ENCODE measurements around the gene GCAT.

DNA sequence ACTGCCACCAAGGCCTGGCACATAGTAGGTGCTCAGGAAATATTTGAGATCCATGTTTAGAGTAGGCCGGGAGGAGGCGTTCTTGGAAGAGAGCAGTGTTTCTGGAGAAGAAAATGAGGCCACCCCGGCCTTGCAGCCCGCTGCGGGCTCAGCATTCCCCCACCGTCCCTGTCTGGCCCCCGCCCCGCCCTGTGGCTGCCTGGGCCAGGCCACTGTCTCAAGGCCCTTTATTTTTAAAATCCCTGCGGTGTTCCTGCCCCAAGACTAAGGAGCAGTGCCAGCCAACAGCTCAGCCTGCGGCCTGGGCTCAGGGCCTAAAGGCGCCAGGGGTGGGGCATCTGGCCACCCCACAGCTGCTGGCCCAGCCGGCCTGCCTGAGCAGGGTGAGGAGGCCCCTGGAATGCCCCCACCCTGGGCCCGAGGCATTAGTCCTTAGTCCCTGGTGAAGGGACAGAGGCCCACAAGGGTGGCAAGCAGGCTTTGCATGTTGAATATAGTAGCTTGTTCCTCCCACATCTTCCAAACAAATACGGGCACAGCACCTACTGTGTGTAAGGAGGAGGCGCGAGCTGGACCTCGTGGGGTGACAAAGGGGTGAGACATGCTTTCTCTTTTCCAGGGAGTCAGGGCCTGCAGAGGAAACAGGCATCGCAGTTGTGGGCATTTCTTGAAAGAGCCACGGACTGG lies 13.3 kb upstream of the CDC42EP1 start:
- PRO-cap = no peak
- RAMPAGE, long total RNA = no peak

DNA sequence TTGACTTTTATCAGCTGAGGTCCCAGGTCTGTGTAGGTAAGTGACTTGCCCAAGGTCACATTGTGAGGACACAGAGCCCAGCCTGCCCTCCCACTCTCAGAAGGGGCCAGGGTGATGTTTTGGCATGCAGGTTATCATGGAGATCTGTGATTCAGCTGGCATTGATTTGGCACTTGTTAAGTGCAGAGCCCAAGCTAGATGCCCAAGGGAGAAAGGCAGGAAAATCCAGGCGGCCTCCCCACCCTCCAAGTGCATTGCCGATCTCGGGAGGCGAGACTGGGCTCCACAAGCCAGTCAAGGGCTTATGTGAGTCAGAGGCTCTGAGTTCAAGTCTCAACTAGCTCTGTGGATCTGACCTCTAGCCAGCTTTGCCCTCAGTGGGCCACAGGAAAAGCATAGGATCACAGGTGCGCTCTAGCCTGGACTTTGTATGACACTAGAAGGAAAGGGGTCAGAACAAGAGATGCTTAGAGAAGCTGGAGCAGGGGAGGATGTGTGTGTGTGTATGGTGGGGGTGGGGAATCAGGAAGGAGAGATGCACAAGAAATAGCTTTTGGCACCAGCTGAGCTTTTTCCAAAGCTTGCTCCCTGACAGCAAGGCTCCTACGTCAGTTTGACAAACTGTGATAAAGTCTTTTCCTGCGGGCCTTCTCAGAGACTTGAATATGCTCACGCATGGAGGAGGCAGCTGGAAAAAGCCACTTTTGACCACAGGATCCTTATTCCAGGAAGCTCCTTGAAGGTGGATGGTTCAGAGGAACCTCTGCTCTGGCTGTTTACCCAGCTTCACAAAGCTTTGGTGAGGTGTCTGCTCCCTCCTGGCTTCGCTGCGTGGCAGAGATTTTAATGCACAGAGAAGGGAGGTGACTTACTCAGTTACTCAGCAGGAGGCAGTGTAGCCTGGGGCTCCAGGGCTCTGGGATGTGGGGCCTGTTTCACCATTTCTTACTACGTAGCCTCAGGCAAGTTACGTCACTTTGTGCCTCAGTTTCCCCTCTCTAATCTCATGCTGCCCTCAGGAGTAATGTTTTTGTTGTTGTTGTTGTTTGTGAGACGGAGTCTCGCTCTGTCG lies 3.8 kb downstream of the CDC42EP1 start:
- PRO-cap = no peak
- RAMPAGE, long total RNA = no peak

DNA sequence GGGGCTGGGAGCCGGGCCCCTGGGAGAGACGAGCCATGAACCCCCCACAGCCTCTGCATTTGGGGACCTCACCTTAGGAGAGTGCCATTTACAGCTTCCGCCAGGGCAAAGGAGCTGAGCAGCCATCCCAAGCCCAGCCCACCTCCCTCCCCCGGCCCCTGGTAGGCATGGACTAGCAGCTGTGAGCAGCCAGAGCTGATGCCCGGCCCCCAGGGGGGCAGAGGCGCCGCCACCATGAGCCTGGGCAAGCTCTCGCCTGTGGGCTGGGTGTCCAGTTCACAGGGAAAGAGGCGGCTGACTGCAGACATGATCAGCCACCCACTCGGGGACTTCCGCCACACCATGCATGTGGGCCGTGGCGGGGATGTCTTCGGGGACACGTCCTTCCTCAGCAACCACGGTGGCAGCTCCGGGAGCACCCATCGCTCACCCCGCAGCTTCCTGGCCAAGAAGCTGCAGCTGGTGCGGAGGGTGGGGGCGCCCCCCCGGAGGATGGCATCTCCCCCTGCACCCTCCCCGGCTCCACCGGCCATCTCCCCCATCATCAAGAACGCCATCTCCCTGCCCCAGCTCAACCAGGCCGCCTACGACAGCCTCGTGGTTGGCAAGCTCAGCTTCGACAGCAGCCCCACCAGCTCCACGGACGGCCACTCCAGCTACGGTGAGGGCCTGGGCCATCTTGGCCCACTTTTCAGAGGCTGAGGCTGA lies 6.0 kb downstream of the CDC42EP1 start:
- PRO-cap = no peak
- RAMPAGE, long total RNA = no peak

GRCh38 chr22:37570076-37570906 lies 9.6 kb downstream of the LGALS2 start:
- PRO-cap = no peak
- RAMPAGE, long total RNA = no peak

DNA sequence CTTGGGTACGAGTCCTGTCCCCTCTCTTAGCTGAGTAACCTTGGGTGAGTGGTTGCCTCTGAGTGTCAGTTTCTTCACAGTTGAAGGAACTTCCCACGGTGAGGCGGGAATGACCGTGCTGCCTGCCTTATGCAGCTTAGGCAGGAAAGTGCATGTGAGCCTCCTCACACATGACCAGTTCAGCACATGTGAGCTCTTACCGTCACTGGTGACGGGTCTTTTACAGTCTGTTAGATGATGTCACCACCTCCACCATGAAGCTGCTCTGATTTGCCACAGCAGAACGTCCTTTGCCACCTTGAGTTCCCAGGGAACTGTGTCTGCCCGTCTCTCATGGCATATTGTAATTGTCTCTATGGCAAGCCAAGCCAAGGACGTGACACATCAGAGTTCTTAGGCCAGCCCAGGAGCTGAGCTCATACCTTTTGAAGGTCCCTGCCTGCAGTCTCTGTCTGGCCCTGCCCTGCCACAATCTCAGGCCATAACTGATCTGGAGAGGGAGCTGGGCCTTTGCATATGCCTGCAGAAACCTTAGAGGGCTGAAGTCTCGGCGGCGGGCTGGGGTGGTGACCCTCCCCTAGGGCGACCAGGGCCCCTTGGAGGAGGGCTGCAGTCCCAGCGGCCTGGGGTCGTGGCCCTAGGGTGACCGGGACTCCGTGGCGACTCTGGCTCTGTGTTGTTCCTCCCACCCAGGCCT lies 7.7 kb downstream of the GGA1 start:
- PRO-cap = no peak
- RAMPAGE, long total RNA = no peak

- PRO-cap = no peak
- RAMPAGE, long total RNA = no peak
These were observed 9.7 kb downstream of the GGA1 start for GRCh38 chr22:37618253-37618806.

GRCh38 chr22:37636296-37637162 lies 2.9 kb upstream of the SH3BP1 start:
- PRO-cap = no peak
- RAMPAGE, long total RNA = no peak

DNA sequence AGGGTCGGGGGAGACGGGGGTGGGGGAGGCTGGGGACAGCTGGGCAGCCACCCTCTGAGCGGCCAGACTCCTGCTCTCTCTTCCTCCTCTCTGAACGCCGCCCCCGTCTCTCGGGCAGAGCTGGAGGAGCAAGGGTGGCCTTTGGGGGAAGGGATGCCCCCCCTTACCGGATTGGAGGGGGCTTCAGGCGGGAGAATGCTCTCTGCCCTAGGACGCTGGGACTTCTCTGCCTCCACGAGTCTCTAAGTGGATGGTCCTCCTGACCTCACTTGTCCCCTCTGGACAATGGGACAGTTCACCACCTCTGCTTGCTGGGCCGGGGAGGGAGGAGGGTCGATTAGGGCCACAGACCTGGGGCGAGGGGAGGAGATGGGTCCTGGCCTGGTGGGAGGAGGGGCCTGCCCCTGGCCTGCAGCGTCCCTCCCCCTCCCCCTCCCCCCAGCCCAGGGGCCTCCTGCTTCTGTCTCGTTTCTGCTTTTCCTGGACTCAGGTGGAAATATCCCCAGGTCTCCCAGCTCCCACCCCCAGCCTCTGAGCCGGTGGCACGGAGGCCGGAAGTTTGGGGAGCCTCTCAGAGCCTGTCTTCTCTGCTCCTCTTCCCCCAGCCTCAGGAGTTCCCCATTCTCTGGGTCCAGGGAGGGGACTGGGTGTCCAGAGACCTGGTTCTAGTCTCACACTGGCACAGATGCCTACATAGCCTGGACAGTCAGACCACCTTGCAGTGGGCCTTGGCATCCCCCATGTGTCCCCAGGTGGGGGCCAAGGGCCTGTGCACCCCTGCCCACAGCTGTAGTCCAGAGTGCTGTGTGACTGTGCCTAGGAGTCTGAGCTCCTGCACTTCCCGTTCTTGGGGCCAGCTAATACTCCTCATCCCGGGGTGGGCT lies 679 bp downstream of the SH3BP1 start:
- PRO-cap = unidirectional peak, minus-strand start at position 92 of the sequence
- RAMPAGE, long total RNA = no peak

DNA sequence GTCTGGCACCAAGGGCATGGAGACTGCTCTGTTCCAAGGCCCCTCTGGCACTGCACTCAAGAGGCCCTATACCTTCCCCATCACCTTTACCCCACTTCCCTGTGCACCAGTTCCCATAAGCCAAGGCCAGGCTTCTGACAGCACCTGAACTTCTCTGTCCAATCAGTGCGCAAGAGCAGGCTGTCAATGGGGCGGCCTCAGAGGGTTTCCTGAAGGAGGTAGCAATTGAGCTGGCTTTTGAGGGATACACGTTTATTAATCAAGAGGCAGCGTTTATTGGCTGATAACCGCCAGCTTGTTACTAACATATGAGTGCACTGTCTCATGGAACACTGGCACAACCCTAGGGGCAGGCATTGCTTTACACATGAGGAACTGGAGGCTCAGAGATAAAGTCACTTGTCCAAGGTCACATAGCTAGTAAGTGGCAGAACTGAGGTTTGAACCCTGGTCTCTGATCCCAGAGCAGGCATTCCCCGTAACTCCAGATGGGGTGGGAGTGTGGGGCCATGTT lies 2.2 kb downstream of the SH3BP1 start:
- PRO-cap = no peak
- RAMPAGE, long total RNA = no peak

DNA sequence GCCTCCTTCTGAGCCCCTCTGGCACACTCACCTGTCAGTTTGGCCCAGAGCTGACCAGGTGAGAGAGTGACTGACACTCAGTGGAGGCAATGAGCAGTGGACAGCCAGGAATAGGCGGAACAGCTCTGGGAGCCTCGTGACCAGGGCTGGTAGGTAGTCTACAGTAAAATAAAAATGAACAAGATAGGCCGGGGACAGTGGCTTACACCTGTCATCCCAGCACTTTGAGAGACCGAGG lies 4.0 kb upstream of the PDXP start:
- PRO-cap = no peak
- RAMPAGE, long total RNA = no peak

DNA sequence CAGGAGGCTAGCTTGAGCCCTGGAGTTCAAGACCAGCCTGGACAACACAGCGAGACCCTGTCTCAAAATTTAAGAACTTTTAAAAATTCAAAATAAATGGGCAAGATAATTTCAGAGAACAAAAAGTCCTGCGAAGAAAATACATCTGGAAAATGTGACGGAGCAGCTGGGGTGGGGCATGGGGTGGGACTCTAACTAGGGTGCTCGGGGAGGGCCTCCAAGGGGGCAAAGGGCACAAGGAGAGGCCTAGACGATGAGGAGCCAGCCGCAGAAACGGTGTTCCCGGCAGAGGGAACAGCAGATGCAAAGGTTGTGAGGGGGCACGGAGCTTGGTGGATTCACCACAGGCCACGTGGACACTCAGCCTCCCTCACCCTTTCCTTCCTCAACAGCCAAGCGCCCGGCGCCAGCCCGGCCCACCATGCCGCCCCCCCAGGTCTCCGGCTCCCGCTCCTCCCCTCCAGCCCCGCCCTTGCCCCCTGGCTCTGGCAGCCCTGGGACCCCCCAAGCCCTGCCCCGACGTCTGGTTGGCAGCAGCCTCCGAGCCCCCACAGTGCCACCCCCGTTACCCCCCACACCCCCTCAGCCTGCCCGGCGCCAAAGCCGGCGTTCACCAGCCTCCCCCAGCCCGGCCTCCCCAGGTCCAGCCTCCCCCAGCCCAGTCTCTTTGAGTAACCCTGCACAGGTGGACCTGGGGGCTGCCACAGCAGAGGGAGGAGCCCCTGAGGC lies 3.5 kb upstream of the PDXP start:
- PRO-cap = no peak
- RAMPAGE, long total RNA = no peak

DNA sequence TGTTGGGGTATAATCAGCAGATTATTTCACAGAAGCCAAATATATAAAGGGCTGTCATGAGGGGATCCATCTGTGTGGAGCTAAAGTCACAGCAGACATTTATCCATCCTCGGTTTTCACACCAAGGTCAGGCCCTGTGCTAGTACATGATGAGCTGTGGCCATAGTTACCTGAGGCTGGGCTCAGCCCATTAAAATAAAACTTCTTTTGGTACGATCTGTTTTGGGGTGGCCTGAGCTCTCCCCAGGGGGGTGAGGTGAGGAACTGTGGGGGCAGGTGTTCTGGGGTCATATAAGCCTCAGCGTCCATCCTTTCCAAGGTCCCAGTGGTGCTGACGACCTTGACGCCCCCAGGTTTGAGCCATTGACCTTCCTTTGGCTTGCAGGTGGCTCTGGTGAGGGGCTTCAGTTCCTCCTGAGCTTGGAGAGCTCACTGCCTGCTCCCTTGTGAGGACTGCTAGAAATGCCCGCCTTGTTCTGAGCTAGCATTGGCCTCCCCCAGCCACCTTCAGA lies 1.4 kb upstream of the TRIOBP start:
- PRO-cap = no peak
- RAMPAGE, long total RNA = no peak

- PRO-cap = no peak
- RAMPAGE, long total RNA = no peak
These were observed 53.2 kb upstream of the H1-0 start for GRCh38 chr22:37751830-37752254.

DNA sequence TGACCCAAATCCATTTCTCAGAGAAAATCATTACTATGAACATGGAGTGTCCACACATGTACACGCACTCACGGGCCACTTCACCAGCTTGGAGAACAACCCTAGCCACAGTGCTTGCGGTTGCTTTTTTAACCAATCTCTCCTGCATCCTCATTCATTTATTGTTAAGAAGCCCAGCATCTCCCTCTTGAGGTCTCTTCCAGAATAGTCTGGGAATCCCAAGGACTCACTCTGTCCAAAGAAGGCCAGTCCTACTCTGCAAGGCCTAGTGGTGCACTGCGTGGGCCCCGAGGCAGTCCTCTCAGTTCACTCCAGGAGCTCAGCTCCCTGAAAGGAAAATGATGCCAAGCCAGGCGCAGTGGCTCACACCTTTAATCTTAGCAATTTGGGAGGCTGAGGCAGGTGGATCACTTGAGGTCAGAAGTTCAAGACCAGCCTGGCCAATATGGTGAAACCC lies 13.2 kb upstream of the H1-0 start:
- PRO-cap = no peak
- RAMPAGE, long total RNA = no peak

- PRO-cap = no peak
- RAMPAGE, long total RNA = no peak
These were observed 310 bp upstream of the H1-0 start for GRCh38 chr22:37804830-37805008.

- PRO-cap = bidirectional peak, plus-strand start at chr22:37807938, minus-strand start at chr22:37807781
- RAMPAGE, long total RNA = no peak
These were observed at the start of gene GCAT for GRCh38 chr22:37807304-37808390. TSS of gene GCAT (plus strand) at chr22:37807934.

DNA sequence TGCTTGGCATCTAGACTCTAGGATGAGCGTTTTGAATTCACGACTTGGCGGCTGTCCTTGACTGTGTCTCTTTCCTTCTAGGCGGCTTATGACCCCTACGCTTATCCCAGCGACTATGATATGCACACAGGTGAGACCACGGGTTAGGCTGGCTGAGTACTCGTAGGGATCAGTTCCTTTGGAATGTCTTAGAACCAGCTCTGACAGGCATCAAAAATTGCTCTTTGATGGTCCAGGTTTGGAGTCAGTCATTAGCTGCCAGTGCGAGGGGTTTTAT lies 653 bp downstream of the EIF3L start:
- PRO-cap = no peak
- RAMPAGE, long total RNA = no peak

GRCh38 chr22:37894962-37895757 lies 10.9 kb upstream of the MICALL1 start:
- PRO-cap = no peak
- RAMPAGE, long total RNA = no peak

DNA sequence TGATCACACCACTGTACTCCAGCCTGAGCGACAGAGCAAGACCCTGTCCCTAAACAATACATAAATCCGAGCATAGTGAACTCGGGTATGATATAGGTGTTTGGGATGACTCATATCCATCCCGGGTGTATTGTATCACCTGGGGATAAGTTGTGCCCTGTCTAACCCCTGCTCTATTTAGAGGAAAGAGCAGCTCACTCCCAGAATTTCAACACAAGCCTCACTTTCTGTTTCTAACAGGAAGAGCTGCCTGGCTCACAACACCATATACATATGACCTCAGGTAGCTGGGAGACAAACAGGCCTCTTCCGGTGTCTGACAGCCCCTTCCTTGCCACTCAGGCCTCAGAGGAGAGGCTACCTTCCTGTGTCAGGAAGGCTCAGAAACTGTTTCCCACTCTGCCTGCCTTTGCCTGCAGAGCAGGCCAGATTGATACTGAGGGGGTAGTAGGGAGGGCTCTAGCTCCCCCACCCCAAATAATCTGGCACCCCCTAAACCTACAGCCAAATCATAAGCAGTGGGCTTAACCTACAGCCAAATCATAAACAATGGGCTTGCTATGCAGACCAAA lies 9.8 kb upstream of the MICALL1 start:
- PRO-cap = no peak
- RAMPAGE, long total RNA = no peak

DNA sequence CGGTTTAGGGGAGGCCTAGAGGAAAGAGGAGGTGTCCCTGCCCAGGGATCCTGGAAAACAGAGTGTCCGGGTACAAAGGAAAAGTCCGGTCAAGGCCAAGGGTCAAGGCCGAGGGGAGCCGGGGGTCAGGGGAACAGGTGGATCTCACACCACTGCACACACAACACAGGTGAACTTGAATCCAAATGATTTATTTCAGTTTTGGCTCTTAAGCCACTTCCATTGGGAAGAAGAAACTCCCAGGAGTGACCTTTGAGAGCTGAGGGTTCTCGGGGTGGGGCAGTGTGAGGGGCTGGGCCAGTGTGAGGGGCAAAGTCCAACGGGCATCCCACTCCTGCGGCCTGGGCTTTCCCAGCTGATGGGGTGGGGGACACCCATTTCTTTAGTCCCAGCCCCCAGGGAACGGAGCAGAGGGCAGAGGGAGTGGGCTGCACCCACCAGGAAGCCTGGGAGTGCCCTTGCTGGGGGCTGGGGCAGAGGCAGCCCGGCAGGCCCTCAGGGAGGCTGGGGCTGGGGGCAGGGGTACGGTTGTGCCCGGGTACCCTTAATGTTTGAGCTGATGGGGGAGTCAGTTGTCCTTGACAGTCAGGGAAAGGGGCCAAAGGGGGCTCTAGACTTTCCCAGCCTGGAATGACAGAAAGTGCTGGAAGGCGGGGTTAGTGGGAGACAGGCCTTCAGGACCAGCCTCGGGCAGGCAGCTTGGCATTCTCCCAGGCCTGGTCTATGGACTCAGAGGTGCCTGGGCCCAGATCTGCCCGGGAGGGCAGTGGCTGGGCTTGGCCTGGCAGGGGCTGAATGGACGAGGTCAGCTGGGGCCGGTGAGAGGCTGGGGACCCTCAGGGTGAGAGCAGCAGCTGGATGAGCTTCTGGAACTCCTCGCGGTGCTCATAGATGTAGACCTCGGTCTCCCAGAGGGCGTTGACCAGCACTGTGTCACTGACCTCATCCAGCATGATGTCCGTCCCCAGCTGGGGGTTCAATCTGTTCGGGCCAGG lies 1.1 kb upstream of the BAIAP2L2 start:
- PRO-cap = no peak
- RAMPAGE, long total RNA = no peak

Data from OCI-LY7 (cell line).